Measurements from ENCODE around the gene SAP30.

- RAMPAGE, long total RNA: no peak
These were observed 211 bp upstream of the ANXA10 start for GRCh38 chr4:168092245-168092407.

- RAMPAGE, long total RNA: no peak
- RRBS: no CpG with 5 or more reads among the region's 13 CpGs
These were observed 77.7 kb upstream of the DDX60 start for GRCh38 chr4:168395916-168397007.

DNA sequence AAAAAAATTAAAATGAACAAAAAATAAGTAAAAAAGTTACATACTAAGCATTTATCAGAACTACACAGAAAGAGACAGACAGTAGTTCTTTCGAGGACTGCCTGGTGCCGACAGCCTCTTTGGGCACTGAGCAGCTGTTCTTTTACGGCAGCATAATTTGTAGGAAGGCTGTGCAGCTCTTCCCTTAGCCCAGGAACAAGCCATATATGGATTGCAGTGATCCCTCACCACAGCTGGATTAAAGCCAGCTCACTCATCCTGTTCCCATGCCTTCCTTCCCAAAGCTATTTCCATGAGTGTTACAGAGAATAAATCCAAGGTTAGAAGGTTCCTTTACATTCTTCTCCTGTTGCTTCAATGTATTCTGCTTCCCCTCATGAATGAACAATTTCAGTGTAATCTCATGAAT lies 71.7 kb downstream of the DDX60L start:
- RAMPAGE, long total RNA: no peak
- RRBS: no CpG with 5 or more reads among the region's 3 CpGs

DNA sequence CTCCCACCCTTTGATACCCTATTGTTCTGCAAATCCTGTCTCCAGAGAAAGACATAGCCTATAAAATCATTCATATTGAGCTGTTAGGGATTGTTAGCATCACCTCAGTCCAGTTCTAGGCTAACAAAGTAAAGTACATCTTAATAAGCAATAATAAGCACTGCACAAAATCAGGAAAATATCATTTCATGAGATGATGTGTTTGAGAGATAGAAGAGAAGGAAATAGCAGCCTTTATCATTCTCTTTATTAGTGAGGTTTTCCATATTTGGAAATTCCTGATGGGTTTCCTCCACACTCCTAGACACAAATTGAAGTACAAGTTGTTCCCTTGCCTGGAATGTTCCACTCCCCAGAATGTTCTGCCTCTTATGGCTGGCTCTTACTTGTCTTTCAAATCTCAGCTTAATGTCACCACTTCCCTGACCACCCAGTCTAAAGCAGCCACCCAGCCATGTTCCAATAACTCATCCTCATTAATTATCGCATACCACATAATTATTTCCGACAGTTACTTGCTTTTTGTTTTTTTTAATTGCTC lies 219.8 kb downstream of the PALLD start:
- RAMPAGE, long total RNA: no peak
- RRBS: no CpG with 5 or more reads among the region's 2 CpGs

DNA sequence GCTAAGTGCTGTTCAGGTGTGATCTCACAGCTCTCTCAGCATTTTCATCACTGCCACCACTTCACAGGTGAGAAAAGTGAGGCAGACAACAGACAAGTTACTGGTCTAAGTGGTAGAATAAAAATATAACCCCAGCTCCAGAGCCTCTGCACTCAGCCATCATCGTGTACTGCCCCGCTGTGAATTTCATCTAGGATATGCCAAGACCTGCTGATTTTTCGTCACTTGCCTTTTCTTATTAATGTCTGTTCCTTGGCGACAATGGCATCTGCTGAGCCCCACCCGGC lies 236.6 kb downstream of the CBR4 start:
- RAMPAGE, long total RNA: no peak
- RRBS: no CpG with 5 or more reads among the region's 5 CpGs

- RAMPAGE, long total RNA: no peak
- RRBS: no CpG with 5 or more reads among the region's 11 CpGs
These were observed 225.0 kb downstream of the CBR4 start for GRCh38 chr4:168784839-168785602.

DNA sequence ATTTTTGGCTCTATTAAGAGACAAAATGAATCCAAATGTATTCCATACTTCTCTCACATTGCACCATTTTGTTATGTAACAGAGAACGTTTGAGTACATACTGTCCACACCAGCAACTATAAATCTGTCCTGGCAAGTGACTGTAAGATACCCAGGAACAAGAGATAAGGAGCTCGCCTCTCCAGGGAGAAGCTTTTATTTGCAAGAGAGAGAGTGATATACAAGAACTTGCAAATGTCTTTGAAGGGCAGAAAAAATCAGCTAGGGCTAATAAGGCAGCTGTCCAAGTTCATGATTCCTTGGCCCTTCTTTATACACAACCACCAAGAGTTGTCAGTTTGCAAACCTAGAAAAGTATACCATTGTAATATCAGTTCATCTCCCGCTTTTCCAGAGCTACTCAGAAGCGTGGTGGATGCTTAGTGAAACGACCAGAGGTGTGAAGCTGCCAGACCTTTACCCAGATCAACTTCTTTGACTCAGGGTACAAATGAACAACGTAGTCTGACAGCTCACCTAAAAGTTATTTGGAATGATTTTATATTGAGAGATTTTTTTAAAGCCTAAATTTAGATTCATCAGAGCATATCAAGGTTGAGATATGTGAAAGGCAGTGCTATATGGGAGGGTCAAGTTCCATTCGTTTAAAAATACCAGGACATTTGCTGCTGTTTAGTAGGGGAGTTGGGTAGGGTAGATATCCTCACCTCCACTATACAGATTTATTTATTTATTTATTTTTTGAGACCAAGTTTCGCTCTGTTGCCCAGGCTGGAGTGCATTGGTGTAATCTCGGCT lies 169.7 kb downstream of the CBR4 start:
- RAMPAGE, long total RNA: no peak
- RRBS: no CpG with 5 or more reads among the region's 9 CpGs

DNA sequence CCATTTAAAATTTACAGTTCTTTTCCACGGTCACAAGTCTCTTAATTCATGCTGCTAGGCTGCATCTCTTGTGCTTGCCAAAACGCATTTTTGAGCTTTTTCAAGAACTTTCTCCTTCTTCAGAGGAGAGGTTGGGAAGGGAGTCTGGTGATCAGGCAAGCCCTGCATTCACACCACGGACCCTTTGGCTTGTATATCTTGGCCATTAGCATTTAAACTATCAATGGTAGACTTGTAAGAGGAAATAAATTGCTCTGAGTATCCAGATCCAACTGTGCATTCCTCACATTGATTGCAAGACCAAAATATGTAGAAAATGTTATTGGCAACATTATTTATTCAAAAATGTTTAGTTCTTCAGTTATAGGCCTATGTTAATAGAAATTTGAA lies 144.8 kb downstream of the CBR4 start:
- RAMPAGE, long total RNA: no peak
- RRBS: no CpG with 5 or more reads among the region's 3 CpGs

- RAMPAGE, long total RNA: no peak
- RRBS: no CpG with 5 or more reads among the region's 1 CpG
These were observed 9.8 kb downstream of the CBR4 start for GRCh38 chr4:169000307-169000689.

- RAMPAGE, long total RNA: no peak
- RRBS: no CpG with 5 or more reads among the region's 6 CpGs
These were observed 86.3 kb upstream of the CBR4 start for GRCh38 chr4:169096192-169096892.

- RAMPAGE, long total RNA: no peak
- RRBS: no CpG with 5 or more reads among the region's 2 CpGs
These were observed 114.6 kb upstream of the CBR4 start for GRCh38 chr4:169124554-169125136.

DNA sequence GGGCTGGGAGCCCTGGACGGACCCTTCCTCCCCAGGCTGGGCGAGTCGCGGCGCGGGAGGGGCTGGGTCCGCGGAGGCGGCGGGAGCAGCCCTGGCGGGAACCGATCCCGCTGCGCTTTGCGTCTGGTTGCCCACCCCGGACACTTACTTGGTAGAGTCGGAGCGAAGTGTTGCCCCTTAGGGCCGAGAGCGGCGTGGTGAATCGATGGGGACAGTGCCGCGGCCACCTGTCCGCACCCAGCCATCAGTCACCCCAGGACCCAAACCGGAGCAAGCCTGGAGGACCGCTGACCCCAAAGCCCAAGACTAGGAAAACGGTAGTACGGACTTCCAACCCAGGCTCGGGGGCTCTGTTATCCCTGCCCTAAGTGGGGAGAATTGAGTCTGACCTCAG lies 701 bp upstream of the SH3RF1 start:
- RAMPAGE, long total RNA: no peak
- RRBS: no CpG with 5 or more reads among the region's 30 CpGs

GRCh38 chr4:169314890-169315318 lies 44.1 kb upstream of the SH3RF1 start:
- RAMPAGE, long total RNA: no peak
- RRBS: no CpG with 5 or more reads among the region's 8 CpGs

DNA sequence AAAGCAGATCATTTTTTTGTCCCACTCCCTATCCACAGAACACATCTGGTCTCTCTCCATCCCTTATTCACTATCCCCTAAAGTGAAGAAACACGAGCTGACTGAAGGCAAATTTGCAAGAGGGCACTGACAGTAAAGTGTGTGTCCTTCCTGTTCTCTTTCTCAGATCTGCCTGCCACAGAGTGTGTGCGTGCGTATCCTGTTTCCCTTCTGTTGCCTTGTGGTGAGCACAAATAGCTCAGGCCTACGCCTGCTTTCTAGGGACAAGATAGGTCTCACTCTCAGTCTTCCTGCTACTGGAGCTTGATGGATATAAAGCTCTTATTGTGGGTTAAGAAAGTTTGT lies 140.0 kb upstream of the SH3RF1 start:
- RAMPAGE, long total RNA: no peak
- RRBS: no CpG with 5 or more reads among the region's 4 CpGs

- RAMPAGE, long total RNA: no peak
- RRBS: no CpG with 5 or more reads among the region's 64 CpGs
These were observed 16.9 kb upstream of the HPF1 start for GRCh38 chr4:169774265-169775515.

DNA sequence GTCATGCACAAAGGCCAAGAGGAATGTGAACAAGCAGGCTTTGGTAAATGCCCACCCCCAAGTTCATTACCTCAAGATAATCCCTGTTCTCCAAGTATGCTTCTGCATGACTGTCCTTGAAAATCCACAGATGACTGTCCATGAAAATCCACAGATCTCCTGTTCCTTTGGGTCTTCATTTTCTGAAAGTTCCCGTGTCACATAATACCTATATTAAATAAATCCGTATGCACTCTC lies 83.6 kb downstream of the MFAP3L start:
- RAMPAGE, long total RNA: no peak
- RRBS: no CpG with 5 or more reads among the region's 2 CpGs

DNA sequence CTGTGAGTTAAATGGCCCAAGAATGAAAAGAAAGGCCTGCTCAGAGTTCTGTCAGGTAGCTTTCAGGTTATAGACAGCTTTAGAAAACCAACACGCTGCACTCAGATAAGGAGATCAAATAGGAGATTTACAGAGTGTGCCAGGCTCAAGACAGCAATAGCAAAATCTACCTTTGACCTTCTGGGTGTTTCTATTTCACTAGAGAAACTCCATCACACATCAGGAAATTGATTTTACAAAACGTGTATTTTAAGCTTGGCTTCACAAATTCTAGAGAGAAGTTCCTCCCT lies 162.4 kb upstream of the GALNT7 start:
- RAMPAGE, long total RNA: no peak
- RRBS: no CpG with 5 or more reads among the region's 2 CpGs

DNA sequence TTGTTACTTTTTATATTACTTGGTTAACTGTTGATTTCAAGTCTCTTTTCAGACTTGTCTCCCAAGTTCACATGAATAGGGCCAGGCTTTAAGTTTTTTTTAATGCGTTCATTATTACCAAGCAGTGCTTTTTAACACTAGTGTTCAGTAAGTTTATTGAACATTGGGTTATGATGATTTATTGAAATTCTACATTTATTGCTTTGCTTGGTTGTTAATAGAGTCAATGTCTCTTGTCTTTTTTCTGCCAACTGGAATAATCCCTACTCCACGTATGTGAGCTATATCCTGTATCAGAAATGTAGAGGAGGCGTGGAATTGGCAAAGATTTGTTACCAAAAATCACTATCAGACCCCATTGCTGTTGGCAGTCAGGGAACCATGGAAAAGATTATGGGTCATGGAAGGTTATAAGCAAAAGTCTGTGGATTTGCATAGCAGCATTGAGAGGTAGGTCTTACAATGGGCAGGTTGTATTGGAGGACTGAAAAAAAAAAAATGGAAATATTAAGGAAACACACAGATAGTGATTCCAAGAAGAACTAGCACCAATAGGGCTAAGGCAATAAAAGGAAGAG lies 22.1 kb downstream of the GALNT7 start:
- RAMPAGE, long total RNA: no peak
- RRBS: no CpG with 5 or more reads among the region's 3 CpGs

- RAMPAGE, long total RNA: no peak
- RRBS: no CpG with 5 or more reads among the region's 6 CpGs
These were observed 81.9 kb downstream of the HMGB2 start for GRCh38 chr4:173252054-173252771.

- RAMPAGE, long total RNA: no peak
- RRBS: 2% methylated on average over 18 of the region's 93 CpGs
These were observed at the start of gene SAP30 for GRCh38 chr4:173370773-173371728. SAP30 (plus strand) TSS chr4:173370954.

All from epithelial cell of proximal tubule (primary cell).